PFSK-1 (cell line): ENCODE measurements around the genes KRTAP19-7, KRTAP8-1, KRTAP19-8 and SCAF4.

DNA sequence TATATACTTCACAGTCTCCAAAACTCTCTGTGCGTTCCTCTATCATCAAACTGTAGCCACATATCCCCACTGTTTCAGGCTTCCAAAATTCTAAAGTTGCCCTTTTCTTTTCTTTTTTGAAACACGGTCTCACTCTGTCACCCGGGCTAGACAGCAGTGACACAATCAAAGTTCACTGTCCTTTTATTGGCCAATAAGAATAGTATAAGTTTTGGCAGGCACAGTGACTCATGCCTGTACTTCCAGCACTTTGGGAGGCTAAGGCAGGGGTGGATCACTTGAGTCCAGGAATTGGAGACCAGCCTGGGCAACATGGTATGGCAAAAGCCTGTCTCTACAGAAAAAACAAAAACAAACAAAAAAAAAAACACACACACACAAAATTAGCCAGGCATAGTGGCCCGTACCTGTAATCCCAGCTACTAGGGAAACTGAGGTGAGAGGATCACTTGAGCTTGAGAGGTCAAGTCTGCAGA lies 19.3 kb downstream of the N6AMT1 start:
- RRBS: no CpG with 5 or more reads among the region's 4 CpGs

GRCh38 chr21:28991975-28992518 lies 630 bp downstream of the LTN1 start:
- RRBS: no CpG with 5 or more reads among the region's 10 CpGs

DNA sequence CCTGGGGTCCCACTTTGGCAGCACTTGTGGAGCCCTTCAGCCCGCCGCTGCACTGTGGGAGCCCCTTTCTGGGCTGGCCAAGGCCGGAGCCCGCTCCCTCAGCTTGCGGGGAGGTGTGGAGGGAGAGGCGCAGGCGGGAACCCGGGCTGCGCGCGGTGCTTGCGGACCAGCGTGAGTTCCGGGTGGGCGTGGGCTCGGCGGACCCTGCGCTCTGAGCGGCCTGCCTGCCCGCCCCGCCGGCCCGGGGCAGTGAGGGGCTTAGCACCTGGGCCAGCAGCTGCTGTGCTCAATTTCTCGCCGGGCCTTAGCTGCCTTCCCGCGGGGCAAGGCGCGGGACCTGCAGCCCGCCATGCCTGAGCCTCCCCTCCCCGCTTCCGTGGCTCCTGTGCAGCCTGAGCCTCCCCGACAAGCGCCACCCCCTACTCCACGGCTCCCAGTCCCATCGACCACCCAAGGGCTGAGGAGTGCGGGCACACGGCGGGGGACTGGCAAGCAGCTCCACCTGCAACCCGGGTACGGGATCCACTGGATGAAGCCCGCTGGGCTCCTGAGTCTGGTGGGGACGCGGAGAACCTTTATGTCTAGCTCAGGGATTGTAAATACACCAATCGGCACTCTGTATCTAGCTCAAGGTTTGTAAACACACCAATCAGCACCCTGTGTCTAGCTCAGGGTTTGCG lies 7.5 kb upstream of the LTN1 start:
- RRBS: no CpG with 5 or more reads among the region's 46 CpGs

- RRBS: no CpG with 5 or more reads among the region's 4 CpGs
Measured at GRCh38 chr21:29037789-29038364, 13.4 kb downstream of the USP16 start.

- RRBS: no CpG with 5 or more reads among the region's 6 CpGs
Measured at GRCh38 chr21:29182517-29183344, 52.3 kb downstream of the MAP3K7CL start.

DNA sequence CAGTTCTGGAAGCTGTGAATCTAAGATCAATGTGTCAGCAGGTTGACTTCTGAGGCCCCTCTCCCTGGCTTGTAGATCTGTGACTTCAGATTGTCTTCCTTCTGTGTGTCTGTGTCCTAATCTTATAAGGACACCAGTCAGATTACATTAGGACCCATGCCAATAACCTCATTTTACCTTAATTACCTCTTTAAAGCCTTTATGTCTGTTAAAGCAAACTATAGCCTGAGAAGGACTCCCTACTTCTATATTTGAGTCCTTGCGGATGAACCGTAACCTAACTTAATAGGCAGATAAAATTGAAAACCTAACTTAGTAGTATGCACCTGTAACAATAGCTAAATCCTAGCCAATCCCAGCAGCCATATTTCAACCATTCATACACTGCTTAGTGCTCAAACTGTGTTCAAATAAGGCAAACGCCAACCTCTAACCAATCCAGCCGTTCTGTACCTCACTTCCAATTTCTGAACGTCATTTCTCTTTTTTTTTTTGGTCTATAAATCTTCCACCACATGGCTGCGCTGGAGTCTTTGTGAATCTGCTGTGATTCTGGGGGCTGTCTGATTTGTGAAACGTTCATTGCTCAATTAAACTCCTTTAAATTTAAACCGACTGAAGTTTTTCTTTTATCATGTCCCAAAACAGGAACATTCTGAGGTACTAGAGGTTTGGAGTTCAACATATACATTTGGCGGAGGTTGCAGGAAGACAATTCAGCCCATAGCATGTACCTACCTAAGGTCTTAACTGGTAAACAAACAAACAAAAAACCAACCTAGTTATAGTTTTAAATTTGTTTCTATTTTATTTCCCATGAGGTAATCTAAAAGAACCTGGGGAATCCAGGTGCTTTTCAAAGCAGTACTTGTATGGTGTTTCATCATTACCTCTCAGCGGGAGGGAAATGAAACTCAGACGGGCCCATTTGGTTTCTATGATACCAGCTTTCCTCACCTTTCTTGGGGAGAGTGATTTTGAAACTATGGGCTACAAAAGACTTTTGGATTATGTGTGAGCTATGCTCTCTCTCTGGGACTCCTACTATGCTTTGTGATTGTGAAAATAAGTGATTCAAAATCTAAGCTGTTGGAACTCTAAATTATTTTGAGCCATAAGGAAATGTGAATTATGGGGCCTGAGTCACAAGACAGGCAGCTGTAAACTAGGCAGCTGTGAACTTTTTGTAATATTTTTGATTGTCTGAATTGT lies 65.5 kb upstream of the BACH1 start:
- RRBS: no CpG with 5 or more reads among the region's 11 CpGs

DNA sequence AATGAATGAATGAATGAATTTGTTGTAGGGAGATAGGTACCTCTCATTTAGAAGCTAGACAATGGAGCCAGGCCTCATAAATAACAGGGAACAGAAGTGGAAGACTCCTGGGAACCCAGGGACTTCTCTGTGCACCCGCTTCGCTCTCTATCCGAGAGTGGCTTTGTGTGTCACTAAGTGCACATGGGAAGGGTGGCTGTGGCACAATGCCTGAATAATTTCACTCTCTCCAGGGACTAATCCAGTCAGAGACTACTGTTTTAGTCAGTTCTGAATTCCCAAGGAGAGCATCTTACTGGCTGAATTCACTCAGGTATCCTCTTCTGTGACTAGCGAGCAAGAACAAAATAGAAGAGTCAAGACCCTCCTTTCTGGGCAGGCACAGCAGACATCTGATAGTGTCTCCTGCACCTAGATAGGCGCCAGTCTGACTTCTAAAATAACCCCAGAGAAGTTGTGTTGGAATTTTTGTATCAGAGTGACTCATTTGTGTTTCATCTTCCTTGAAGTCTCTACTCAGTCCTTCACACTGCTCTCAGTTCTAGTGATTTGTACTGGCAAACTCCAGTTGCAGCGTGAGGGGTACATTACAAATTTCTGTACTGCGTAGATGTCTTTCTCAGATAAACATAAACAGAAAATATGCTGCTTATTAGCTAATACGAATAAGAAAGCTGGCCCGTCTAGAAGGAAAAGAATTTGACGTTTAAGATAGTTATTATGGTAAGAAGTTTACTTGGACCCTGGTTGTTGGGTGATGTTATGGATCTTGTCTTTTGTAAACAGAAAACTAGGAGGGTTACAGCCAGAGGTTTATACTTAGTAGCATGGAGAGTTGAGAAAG lies 34.0 kb downstream of the BACH1 start:
- RRBS: no CpG with 5 or more reads among the region's 10 CpGs

DNA sequence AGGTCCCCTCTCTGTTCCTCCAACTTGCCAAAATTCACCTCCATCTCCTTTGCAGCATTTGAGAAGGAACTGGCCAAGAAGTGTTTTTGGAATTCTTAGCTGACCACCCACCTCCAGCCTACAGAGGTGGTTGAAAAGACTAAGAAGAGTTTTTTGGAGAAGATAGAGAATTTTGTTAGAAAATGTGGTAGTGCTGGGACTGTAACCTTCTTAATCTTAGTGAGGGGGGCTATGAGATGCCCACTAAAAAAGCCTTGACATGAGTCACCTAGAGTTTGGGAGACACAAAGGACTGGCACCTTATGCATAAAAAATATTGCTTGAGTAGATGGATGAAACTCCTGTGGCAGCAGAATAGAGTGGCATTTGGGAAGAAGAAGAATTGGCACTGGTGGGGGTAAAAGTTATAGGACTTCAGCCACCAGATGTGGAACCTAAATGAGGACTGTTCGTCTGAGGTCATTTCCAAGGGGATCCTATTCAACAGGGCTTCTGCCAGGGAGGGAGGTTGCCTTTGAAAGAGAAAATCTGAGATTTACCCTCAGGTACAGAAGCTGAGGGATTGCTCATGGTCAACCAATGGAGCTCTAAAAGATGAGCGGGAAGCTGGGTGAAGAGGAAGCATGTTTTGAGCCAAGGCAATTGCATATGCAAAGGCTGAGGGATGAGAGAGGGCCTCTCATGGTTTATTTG lies 54.9 kb downstream of the BACH1 start:
- RRBS: no CpG with 5 or more reads among the region's 2 CpGs

DNA sequence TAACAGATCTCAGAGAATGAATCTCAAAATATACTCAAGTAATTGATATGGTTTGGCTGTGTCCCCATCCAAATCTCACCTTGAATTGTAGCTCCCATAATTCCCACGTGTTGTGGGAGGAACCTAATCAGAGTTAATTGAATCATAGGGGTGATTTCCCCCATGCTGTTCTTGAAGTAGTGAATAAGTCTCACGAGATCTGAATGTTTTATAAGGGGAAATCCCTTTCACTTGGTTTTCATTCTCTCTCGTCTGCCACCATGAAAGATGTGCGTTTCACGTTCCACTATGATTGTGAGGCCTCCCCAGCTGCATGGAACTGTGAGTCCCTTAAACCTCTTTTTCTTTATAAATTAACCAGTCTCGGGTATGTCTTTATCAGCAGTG lies 135.3 kb downstream of the BACH1 start:
- RRBS: no CpG with 5 or more reads among the region's 6 CpGs

DNA sequence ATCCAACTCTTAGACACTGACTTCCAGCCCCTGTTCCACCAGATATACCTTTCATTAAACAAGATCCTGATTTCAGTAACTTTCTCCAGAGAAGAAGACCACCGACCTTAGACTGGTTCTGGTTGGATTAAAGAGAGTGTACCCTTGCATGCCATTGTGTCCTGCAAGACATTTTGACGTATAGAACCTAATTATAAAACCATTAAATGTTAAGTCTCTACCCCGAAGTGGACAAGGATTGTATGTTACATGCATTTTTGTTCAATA lies 257.2 kb downstream of the BACH1 start:
- RRBS: no CpG with 5 or more reads among the region's 3 CpGs

DNA sequence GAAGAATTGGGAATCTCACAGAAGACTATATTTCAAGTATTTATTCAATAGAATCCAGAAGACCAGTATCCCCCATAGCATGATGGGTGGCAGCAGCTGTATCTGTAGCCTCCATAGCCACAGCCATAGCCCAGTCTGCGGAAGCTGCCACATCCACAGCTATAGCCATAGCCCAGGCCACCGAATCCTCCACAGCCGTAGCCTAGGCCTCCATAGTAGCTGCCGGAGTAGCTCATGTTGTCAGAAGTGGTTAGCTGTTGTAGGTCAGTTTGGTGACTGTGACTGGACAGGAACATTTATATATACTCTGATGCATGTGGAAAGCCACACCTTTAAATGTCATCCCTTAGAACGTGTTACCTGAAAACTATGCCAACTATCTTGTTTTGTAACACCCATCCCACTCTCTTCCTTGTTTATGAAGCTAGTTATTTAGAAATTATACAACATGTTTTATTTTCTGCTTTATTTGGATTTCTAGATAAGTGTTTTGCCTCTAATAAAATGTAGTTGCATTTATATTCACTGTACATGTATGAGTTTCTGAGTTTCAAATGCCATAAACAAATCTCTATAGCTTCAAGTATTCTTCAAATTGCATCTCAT lies at the start of gene KRTAP19-7:
KRTAP19-7 (minus strand) TSS at position 261 of the 606 bp plus-strand sequence.
- RRBS: no CpG with 5 or more reads among the region's 5 CpGs

DNA sequence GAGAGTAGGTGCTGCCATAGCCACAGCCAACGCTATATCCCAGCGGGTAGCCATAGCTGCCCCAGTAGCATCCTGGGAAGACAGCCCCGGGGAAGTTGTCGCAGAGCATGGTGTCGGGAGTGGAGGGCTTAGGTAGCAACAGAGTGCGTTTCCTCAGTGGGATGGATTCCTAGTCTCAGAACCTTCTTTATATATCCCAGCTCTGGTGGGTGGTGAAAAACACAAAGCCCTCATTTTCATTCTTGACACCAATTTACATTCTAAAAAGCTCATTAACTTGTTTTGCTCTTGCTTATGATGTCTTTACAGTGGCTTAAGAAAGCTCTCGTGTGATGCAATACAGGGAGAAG lies at the start of gene KRTAP8-1:
KRTAP8-1 (minus strand) TSS at position 163 of the 350 bp plus-strand sequence.
- RRBS: no CpG with 5 or more reads among the region's 7 CpGs

DNA sequence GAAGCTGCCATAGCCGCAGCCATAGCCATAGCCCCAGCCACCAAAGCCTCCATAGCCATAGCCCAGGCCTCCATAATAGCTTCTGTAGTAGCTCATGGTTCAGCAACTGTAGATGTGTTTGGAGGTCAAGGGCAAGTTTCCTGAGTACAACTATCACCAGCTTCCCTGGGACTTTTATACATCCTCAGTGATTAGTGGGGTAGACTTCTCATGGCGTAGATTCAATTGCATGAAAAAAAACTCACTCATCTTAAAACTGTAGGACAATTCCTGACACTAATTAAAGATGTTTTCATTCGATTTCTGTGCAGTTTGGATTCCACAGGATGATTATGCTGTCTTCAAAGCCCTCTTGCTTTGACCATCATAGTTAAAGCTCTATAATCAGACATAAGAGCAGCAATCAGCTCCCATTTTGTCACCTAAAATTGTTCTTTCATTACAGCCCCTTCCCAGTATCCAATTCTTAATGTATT lies at the start of gene KRTAP19-8:
KRTAP19-8 (minus strand) TSS at position 129 of the 476 bp plus-strand sequence.
- RRBS: no CpG with 5 or more reads among the region's 3 CpGs

GRCh38 chr21:31087797-31088259 lies 49.6 kb upstream of the KRTAP19-8 start:
- RRBS: no CpG with 5 or more reads among the region's 16 CpGs

DNA sequence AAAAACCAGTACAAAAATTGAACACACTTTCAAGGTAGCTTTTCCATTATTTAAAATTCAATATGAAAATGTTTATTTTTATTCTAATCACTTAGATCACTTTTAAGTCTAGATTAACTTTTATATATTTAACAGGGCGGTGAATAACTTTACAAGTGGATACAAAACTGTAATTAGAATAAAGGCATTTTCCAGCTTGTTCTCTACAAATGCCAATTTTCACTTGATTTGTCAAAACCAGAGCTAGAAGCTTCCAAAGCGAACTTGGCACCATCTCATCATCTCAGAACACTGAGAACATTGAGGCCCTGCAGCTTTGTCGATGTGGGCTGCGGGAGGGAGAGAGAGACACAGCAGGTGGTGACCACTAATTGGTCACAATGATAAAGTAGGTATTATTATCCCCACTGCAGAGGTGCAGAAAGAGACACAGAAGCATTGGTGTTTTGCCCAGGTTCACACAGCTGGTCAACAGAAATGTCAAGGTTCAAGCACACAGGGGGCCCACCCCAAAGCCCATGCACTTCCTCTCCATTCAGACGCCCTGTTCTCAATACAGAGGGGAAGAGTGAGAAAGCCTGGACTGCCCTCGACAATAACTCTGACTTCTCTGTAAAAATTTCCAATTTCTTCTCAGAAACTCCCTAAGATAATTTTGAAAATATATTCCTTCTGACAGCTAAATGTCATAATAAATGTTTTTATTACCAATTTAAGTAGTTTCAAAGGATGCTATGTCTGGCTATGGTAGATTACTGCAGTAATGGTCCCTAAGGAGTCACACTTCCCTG lies 72.2 kb upstream of the KRTAP19-8 start:
- RRBS: no CpG with 5 or more reads among the region's 6 CpGs

DNA sequence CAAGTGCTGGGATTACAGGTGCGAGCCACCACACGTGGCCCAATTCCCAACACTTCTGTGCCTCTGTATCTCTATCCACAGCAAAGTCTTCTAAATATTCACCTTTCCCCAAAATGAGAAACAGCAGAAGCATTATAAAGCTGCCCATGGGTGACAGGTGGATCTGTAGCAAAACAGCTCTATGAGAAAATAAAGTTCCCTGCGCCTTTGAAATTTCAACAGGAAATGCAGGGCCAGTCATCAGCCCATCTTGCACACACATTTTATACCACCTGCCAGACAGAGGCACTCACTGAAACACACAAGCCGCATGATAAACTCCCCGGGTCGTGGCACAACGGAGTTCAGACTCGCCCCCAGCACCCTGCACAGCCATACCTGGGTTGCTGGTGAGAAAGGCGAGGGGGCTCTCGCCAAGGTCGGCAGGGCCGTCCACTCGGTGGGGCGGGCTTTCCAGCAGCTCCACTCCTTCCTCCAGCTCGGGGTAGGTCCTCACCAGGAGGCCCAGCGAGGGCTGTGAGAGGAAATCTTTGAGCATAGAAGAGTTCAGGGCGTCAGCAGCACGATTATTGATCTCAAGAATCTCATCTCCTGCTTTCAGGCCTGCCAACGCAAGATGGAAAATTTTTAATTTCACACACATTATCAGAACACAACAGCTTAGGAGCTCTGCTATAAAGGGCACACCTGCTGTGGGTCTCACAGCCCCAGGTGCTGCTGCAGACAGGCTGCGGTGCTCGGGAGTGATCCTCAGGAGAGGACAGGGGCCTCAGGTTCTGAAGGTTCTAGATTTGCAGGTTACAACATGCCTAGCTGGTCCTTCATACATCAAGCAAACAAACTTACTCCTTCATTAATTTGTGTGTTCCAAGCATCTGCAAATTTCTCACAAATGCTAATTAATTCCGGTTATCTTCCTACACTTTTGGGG lies 144.0 kb upstream of the KRTAP19-8 start:
- RRBS: no CpG with 5 or more reads among the region's 22 CpGs

DNA sequence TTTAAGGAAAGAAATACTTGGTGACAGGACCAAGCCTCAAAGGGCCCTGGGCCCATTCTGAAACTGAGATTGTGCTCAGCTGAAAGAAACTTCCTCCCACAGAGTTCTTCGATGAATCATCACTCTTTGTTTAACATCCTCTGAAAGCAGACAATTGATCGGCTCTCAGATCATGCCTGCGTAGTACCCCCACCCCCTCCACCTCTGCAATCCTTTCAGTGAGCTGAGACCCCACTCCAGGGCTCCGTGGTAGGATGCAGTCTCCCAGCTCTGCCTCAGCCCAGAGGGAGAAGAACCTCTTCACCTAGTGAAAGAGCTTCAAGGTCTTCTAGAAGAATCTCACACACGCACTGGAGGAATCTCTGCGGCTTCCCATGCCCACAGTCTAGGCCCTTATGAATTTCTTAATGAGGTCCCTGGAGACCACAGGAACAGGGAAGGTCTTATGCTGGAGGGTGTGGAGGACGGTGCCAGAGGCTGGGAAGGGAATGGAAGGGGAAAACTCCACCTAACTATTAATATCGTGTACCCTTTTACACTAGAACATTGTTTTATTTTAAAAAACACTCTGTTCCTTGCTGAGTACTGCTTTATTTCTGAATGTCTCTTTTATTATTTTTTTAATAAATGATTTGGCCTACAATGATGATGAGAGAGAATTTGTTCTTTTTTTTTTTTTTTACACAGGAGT lies 104.8 kb upstream of the SOD1 start:
- RRBS: no CpG with 5 or more reads among the region's 8 CpGs

DNA sequence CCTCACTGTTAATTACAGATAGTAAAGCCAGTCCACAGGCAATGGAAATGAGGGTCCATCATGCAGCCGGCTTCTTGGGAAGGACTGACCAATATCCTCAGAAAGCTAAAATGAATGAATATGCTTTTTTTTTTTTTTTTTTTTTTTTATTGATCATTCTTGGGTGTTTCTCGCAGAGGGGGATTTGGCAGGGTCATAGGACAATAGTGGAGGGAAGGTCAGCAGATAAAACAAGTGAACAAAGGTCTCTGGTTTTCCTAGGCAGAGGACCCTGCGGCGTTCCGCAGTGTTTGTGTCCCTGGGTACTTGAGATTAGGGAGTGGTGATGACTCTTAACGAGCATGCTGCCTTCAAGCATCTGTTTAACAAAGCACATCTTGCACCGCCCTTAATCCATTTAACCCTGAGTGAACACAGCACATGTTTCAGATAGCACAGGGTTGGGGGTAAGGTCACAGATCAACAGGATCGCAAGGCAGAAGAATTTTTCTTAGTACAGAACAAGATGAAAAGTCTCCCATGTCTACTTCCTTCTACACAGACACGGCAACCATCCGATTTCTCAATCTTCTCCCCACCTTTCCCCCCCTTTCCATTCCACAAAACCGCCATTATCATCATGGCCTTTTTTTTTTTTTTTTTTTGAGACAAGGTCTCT lies 75.6 kb upstream of the SOD1 start:
- RRBS: no CpG with 5 or more reads among the region's 11 CpGs

DNA sequence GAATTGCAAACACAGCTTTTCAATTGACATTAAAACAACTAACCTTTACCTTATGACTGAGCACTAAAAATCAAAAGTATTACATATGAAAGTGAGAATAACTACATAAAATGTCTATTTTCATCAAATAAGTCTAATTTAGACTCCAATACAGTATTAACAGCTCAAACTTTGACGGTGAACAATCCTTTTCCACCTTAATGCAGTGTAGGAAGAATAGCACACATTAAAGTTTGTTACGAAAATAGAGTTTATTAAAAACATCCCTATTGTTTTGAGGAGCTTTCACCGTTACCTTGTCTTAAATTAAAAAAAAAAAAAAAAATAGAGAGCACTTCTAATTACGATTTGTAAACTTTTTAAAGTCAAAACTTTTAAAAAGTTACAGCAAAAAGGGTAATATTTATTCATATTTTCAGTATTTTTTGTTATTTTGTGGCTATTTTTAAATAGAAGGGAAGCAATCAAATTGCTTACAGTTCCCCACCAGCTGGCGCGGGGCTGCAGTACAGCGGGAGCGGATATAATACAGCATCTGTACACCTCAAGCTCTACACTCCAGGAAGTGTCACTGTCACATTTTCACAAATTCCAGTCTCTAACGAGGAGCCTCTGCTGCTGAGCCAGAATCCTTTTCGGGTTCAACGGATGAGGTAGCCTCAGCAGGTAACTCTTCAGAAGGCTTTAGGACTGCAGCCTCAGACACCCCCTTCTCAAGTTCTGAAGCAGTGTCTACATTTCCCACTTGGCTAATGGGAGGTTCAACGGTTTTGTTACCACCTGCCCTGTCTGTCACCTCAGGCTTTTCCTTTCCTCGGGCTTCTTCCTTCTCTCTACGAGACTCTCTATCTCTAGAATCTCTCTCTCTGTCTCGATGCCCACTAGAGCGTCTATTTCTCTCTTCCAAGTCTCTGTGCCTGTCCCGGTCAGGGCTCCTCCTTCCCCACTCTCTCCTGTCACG lies 11.6 kb downstream of the SOD1 start:
- RRBS: 60% methylated on average over 1 of the region's 18 CpGs

DNA sequence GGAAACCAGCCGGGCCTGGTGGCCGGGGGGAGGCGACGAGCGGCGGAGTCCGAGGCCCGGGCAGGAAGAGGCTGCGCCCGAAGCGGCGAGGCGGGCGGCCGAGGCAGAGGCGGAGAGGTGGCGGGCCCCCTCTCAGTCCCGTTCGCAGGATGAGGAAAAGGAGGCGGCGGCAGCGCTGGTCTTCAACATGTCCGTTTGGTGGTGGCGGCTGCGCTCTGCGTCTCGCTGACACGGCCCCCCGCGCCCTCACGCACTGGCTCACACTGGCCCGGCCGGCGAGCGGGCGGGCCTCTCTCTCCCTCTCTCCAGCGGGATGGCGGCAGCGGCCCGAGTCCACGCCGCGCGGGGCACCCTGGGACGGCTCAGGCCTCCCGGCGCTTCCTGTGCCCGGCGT lies at the start of gene SCAF4:
SCAF4 (minus strand) TSS at position 354 of the 394 bp plus-strand sequence.
- RRBS: 1% methylated on average over 12 of the region's 49 CpGs